Hair follicle dermal papilla cell (primary cell): ENCODE measurements around the genes GXYLT1, ARID2 and SCAF11.

DNA sequence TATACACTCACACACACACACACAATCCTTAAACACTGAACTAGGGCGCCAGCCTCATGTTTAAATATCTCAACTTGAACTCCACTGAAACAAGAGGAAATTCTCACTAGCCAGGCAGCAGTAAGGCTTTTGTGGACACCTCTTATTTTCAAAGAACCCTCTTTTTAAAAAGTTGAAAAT lies 789 bp downstream of the GXYLT1 start:
- CAGE, long polyA plus RNA, result no peak

DNA sequence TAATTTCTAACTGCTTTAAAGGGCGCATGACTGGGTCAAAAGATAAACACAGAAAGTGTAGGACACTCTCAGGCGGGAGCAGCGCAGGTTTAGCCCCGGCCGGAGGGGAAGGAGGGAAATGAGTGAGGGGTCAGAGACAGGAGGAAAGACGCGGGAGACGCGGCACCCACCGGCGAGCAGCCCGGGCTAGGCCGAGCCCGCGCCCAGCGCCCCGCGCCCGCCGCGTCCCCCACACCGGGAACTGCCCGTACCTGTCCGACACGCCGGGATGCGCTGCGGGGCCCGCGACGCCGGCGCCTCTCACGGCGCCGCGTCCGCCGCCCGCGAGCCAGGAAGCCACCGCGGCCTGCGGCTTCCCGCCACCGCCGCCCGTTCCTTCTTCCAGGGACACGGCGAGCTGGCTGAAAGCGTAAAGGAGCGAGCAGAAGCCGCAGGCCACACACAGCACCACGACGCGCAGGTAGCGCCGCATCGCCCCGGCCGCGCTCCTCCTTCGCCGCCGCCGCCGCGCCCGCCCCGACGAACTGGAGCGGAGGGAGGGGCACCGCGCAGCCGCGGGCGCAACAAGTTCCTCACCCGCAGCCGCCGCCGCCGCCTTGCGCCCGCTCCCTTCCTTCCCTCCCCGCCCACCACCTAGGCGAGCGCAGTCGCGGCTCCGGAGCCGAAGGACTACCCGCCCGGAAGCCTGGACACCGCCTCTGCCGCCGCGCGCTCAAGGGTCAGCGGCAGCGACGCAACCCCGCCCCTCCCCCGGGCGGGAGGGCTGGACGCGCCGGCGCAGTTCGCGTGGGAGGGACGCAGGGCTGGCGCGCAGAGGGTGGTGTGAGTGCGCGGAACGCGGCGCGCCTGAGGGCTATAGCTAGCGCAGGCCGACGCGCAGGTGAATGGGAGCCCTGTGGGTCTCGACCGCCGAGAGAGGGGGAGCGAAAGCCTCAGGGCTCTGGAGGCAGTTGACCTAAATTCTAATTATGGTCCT lies at the start of gene GXYLT1:
TSS of gene GXYLT1 (minus strand) at position 700 of the 976 bp plus-strand sequence.
- CAGE, long polyA plus RNA, result no peak

DNA sequence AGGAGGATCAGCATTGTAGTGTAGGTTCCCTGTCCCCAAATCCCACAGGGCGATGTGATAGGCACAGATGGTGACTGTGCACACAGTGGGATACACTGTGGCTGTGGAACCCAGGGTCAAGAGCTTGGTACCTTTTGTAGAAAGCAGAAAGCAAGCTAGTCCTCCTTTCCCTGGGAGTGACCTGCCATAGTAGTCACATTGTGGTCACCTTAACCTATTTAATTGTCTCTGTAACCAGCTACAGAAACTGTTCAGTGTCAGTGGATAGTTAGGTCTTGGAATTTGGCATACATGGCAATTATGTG lies 30.3 kb downstream of the PPHLN1 start:
- CAGE, long polyA plus RNA, result no peak

- CAGE, long polyA plus RNA, result no peak
Measured at GRCh38 chr12:42590524-42591010, 1.0 kb upstream of the PRICKLE1 start.

DNA sequence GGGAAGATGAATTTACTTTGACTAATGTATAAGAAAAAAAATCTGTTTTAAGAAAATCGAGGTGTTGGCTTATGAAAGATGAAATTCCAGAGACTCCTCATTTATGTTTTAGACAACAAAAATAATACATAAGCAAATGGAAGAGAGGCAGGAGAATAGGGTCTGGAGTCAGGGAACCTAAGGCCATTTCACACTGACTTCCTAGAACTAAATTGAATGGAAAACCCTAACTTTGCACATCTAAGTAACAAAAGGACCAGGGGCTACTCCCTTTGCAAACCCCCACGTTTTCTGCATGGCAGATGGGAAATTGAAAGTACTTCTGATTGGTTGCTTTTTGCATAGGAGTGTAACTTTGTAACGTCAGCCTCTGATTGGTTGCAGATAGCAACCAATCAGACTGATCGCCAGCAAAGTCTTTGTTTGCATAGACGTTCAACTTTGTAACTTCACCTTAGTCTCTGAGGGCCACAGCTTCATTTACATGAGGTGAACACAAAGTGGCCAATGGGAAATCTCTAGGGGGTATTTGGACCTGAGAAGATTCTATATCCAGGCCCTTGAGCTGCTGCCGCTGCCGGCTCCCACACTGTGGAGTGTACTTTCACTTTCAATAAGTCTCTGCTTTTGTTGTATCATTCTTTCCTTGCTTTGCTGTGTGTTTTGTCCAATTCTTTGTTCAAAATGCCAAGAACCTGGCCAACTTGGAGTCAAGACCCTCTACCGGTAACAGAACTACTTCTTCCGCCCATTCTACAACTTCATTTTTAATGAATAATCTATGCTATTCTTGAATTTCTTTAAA lies 102.4 kb upstream of the PRICKLE1 start:
- CAGE, long polyA plus RNA, result no peak

GRCh38 chr12:42885761-42886179 lies 296.2 kb upstream of the PRICKLE1 start:
- CAGE, long polyA plus RNA, result no peak

- CAGE, long polyA plus RNA, result no peak
Measured at GRCh38 chr12:43936348-43937216, 100.7 kb downstream of the TMEM117 start.

DNA sequence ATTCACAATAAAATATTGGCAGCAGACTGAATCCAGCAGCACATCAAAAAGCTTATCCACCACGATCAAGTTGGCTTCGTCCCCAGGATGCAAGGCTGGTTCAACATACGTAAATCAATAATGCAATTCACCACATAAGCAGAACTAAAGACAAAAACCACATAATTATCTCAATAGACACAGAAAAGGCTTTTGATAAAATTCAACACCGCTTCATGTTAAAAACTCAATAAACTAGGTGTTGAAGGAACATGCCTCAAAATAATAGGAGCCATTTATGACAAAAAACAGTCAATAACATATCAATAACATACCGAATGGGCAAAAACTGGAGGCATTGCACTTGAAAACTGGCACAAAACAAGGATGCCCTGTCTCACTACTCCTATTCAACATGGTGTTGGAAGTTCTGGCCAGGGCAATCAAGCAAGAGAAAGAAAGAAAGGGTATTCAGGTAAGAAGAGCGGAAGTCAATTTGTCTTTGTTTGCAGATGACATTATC lies 119.0 kb downstream of the TMEM117 start:
- CAGE, long polyA plus RNA, result no peak

DNA sequence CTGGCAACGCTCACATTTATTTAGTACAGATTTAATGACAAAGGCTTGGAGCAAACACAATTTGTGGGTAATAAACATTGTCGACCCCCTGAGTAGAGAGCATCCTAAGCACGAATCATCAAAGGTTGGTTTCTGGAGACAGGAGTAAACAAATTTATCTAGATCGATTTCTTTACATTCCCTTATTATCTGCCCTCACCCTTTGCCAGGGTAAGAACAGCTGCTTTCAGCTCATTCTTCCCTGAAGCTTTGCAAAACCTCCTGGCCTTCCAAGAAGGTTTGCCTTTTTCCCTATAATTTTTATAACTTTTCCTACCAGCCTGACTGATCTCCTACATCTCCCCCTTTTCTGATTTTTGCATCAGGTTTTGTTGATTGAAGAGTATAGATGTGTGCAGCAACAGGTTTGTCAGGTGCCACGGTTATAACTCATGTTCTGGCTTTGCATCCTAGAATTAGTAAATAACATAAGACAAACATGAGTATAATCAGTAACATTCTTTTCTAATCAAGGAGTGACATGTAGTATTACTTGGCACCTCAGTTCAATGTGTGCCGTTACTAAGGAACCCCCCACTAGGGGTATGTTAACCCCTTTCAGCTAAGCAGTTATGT lies 140.6 kb downstream of the TMEM117 start:
- CAGE, long polyA plus RNA, result no peak

DNA sequence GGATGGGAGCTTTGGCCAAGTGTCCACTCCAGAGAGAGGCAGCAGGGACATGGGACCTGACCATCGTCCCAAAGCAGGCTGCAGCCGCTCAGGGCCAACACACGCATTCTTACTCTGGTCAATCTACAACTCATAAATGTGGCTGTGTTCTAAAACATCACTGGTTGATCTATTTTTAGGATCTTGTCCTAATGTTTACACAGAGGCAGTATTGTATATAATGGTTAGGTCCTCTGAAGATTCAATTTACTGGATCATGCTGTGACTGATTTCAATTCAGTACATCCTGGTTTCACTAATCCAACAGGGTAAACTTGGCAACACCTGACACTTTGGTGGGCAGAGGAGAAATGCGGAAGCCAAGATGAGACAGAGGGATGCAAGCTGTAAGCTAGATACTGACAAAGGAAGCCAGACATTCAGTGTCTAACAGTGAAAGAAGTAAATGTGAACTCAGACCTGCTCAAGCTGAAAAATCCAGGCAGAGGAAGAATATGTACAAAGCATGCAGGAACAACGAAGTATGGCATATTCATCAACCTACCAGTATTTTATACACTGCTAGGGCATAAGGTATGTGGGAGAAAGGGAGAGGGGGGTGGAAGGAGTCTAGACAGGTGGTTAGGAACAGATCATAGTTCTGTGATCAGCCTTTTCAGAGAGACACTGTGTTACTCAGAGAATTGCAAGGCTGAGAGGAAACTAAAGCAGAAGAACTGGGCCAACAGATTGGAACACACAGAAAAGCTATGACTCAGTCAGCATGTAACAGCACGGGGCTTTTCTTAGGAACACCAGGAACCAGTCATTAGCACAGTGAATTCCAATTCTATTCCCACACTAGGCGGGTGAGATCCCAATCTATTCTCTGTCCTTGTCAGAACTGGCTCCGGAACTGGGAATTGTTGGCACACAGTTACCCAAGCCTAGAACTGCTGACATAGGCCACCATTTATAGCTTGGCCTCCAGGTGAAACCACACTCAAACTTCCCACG lies 40.4 kb downstream of the NELL2 start:
- CAGE, long polyA plus RNA, result no peak

DNA sequence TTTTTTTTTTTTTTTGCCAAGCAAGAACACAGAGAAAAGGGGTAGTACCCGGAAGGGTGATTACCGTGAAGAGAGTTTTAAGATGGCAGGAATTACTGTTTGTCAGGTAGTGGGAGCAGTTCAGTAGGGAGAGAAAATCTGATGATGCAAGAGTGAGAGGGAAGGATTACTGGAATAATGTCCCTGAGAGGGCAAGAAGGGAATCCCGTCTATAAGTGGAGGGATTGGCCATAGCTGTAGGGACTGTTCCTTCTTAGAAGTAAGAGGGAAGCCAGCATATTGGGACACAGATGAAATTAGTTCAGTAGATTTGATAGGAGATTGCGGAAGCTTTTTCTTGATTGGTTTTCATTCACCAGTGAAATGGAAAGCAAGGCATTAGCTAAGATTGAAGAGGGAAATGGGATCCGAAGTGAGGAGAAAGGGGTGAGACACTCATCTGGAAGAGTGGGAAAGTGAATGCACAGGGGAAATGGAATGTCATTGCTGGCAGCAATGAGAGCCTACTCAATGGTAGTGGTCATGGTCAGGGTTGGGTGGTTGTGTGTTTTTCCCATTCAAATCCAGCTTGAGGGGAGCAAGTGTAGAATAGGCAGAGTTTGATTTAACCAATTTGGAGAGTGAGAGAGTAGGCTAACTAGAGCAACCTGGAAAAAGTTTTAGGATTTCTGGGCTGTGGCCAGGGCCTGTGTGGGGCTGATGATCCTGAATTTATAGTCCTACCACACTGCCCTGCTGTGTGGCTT lies 92.3 kb downstream of the ANO6 start:
- CAGE, long polyA plus RNA, result no peak

GRCh38 chr12:45392908-45393818 lies 177.3 kb downstream of the ANO6 start:
- CAGE, long polyA plus RNA, result no peak

GRCh38 chr12:45407165-45407958 lies 191.5 kb downstream of the ANO6 start:
- CAGE, long polyA plus RNA, result no peak

DNA sequence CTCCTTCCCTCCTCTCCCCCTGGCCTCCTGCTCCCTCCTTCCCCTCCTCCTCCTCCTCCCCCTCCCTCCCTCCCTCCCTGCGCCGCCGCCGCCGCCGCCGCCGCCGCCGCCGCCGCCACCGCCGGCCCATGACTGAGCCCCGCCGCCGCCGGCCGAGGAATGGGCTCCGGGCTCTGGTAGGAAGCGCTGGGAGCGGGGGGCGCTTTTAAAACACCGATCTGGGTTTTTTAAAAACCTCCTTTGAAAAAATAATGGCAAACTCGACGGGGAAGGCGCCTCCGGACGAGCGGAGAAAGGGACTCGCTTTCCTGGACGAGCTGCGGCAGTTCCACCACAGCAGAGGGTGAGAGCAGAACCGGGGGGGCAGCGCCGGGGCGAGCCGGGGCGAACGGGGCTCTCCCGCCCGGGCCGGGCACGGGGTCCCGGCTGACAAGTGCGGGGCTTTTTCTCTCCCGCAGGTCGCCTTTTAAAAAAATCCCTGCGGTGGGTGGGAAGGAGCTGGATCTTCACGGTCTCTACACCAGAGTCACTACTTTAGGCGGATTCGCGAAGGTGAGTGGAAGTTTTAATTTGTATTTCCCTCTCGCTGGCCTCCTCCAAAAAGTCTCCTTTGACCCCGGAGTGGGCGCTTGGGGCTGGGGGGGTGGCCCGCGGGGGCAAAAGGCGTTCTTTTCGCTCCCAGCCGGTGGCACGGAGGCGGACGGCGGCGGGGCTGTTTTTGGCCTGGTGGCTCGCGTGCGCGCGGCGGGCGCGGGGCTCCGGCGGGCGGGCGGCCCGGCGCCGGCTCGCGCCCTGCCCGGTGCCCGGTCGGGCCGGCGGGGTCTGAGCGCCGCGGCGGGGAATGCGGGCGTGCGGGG lies at the start of gene ARID2:
TSS of gene ARID2 (plus strand) at position 121 of the 857 bp plus-strand sequence.
- CAGE, long polyA plus RNA, result no peak

GRCh38 chr12:45732909-45733353 lies 3.4 kb downstream of the ARID2 start:
- CAGE, long polyA plus RNA, result no peak

DNA sequence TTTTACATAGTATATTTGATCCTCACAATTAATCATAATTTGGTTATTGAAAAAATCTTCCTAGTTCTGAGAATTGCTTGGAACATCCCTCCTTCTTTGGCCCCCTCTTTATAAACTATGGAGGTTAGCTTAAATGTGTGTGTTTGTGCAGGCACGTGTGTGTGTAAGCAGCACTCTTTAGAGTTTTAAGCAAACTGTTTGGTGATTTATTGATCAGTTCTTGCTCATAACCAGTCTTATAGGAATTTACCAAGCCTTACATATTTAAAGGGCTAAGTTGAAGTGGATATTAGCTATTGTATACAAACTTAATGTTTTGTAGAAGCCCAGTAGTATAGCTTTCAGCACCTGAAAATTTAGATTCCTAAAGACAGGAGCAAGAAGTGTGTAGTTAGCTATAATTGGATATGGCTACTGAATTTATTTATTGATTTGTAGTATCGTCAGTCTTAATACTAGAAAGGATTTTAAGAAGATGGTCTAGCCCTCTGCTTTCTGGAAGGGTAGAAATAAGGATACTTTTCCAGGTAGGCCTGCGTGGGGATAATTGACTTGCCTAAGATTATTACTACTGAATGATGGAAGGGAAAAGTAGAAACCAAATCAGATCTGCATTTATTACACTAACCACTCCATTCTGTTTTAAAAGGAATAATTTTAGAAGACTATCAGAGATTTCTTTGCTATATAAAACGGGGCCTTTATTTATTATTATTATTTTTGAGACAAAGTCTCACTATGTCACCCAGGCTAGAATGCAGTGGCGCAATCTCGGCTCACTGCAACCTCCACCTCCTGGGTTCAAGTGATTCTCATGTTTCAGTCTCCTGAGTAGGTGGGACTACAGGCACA lies 15.6 kb downstream of the ARID2 start:
- CAGE, long polyA plus RNA, result no peak

GRCh38 chr12:45989652-45990168 lies 664 bp downstream of the SCAF11 start:
- CAGE, long polyA plus RNA, result no peak

DNA sequence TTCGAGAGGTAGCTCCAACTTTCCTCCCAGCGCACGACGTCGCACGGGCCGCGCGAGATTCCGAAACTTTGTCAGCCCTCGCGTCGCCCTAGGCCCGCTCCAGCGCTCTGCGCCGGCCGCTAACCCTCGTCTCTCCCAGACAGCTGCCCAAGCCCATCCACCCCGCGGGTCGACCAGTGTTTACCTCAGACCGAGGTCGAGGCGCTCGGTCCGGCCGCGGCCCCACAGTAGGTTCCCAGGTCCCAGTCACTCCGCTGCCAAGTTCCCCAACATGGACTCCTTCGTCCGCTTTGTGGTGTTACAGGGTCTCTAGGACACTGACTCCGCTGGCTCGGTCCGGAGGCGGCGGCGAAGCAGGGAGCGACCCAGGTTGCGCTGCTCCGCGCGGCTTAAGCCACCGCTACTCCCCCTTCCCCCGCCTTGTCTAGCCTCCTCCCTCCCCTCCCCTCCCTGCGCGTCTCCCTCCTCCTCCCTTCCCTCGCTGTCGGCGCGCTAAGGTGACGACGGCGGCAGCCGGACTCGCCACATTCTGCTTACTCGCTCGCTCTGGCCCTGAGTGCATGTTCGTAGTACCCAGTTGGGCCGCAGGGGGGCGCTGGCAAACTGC lies at the start of gene SCAF11:
TSS of gene SCAF11 (minus strand) at position 406 of the 607 bp plus-strand sequence.
- CAGE, long polyA plus RNA, result no peak

GRCh38 chr12:46184114-46185095 lies 84.4 kb downstream of the SLC38A1 start:
- CAGE, long polyA plus RNA, result no peak

DNA sequence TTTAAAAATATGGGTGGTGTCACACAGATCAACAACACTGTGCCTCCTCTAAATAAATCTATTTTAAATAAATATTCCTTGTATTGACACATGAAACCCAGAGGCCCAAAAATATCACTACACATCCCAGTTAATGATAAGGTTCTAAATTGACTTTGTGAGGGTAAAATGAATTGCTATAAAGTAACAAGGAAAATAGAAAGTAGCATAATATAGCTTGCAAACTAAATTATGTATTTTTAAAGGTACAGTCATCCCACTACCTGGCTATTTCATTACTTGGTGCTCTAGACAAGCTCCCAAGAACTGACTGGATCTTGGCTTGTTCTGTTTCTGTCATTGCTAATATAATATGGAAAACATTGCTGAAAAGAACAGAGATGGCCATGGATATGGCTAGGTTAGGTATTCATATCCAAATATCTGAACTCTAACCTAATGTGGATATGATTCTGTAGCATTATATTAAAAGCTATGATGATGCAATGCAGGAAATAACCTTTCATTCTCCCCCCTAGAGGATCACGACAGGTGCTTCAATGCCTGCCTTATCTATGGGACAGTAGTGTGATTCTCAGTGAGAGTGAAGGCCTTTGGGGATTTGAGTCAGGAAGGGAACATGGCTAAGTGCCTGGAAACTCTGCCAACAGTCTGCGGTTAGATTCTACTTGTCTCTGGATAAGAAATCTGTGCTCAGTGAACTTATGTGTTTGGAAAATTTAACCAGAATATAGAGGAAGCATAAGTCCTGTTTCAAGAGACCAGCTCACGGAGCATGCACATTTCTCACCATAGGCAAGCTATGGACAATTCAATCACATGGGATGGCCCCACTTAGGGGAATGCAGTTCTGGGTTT lies 82.0 kb downstream of the SLC38A1 start:
- CAGE, long polyA plus RNA, result no peak